CMK (cell line): ENCODE measurements around the genes FILIP1, TPBG and SNAP91.

- RRBS = 23% methylated on average over 4 of the region's 12 CpGs
Observed at GRCh38 chr6:75493200-75494281, at the start of gene FILIP1. TSS of gene FILIP1 (minus strand) at chr6:75493800.

GRCh38 chr6:75623508-75624052 is 21.9 kb downstream of the SENP6 start:
- RRBS = no CpG with 5 or more reads among the region's 1 CpG

GRCh38 chr6:75642493-75643598 is 41.2 kb downstream of the SENP6 start:
- RRBS = no CpG with 5 or more reads among the region's 6 CpGs

DNA sequence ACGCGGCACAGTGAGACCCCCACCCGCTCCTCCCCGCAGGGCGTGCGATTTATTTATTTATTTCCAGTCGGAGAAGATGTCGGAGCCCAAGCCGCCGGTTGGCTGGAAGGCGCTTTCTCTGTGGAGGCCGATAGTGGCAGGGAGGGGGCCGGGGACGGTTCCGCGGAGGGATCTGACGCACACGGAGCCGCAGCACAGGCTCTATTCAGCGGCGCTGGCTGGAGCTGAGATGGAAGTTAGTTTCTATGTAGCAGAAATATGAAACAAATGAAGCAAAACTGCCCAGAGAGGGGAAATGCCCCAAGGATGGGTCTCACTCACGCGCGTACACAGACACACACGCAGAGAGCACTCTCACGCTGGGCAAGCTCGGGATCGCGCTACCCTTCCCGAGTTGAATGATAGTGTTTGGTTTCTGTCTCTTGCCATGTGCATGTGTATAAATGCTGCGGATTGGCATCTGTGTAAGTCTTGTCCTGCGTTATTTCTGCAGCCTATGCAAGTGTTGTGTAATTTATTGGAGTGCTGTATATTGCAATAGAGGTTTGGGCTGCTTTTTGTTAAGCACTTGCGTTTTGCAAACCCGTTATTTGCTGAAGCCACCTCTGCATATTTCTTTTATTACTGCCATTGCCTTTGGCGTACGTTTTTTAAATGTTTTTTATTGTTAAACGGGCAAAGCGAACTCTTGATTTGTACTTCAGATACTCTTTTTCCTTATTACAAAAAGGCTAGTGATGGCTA is 525 bp upstream of the PHIP start:
- RRBS = 2% methylated on average over 4 of the region's 38 CpGs

- RRBS = no CpG with 5 or more reads among the region's 9 CpGs
Observed at GRCh38 chr6:79312944-79313652, 224.1 kb downstream of the LCA5 start.

DNA sequence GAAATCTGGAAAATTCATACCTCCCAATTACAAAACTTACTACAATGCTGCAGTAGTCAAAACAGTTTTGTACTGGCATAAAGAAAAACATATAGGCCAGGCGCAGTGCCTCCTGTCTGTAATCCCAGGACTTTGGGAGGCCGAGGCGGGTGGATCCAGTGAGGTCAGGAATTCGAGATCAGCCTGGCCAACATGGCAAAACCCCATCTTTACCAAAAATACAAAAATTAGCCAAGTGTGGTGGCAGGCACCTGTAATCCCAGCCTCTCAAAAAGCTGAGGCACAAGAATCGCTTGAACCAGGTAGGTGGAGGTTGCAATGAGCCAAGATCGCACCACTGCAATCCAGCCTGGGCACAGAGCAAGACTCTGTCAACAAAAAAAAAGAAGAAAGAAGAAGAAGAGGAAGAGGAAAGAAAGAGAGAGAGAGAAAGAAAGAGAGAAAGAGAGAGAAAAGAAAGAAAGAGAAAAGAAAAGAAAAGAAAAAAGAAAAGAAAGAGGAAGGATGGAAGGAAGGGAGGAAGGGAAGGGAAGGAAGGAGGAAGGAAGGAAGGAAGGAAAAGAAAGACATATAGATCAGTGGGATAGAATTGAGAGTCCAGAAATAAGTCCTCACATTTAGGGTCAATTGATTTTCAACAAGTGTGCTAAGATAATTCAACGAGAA is 34.1 kb upstream of the SH3BGRL2 start:
- RRBS = no CpG with 5 or more reads among the region's 7 CpGs

GRCh38 chr6:80163508-80164364 is 57.3 kb downstream of the BCKDHB start:
- RRBS = no CpG with 5 or more reads among the region's 4 CpGs

DNA sequence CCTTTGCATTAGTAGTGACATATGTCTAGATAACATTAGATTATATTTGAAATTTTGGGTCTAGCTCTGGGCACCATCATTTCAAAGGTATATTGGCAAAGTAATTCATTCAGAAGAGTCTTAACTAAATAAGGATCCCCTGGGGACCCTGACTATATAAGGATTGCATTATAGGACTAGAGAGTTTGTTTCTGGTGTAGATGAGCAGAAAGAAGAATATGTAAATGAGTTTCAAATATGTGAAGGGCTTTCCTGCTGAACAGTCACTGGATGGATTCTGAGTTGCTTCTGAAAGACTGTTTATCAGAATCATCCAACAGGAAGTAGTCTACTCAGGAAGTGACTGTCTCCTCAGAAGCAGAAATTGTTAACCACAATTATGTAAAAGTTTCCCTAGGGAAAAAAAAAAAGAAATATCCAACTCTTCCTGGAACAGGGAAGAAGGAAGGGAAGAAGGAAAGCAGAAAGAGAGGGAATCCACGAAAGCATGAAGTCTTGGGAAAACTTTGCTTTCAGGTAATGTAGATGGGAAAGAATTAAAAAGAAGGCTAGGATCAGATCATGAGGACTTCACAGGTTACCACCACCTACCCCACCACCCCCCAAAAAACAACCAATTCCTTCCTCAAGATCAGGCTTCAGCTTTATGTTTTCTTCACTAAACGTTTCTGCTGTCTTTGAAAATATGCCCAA is 138.9 kb downstream of the TENT5A start:
- RRBS = no CpG with 5 or more reads among the region's 2 CpGs

DNA sequence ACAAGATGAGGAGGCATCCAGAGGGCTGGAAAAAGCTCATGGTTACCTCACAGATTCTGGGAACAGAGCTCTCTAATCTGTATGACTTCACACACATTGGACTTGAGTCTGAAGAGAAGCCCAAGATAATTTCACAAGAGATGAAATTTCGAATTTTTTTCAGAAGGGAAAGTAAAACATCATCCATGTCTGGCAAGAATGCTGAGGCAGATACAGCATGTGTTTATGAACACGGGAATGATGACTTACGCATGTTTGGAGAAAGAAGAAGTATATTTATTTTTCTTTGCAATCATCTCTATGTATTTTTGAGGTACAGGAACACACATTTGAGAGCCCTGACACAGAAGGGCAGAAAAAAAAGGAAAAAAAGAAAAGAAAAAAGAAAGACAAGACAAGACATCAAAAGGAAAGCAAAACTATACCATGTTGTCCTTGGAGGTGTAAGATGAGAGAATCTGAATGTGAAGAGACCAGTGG is 141.9 kb upstream of the TENT5A start:
- RRBS = no CpG with 5 or more reads among the region's 3 CpGs

DNA sequence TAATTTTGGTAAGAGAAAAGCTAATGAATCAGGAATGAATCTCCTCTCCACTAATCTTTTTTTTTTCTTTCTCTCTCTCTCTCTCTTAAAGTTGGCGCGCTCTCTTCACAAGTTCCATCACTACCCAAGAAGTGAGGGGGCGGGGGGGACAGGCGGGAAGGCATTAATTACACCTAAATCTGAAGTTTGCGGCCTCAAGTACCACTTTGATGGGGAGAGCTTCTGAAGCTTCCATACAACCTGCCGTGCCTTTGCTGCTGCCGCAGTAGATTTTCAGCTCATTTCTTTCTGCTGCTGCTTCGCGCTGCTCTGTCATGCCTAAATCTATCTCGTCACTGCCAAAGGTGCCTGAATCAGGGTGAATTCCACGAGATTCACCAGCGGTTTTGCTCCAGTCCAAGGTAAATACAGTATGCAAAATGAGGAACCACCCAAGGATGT is 458 bp upstream of the TPBG start:
- RRBS = no CpG with 5 or more reads among the region's 12 CpGs

DNA sequence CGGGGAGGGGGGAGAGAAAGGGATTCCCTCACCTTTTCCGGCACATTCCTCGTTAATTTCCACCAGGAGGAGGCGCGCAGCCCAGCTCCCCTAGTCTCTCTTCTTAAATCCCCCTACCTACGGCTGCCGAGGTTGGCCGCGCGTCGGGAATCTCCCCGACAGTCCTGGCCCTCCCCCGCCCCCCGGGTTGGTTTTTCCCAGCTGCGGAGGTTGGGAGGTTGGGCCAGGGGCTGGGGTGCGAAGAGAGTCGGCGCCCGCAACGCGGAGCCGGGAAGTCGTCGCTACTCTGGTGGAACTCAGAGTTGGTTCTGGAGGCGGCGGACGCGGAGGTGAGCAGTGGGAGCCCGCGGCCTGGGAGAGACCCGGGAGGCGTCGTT is at the start of gene TPBG:
Gene TPBG, plus strand, starts transcription at position 238 of the 377 bp plus-strand sequence.
- RRBS = 79% methylated on average over 14 of the region's 33 CpGs

- RRBS = 93% methylated on average over 3 of the region's 55 CpGs
Observed at GRCh38 chr6:83708559-83709001, 321 bp downstream of the SNAP91 start.

DNA sequence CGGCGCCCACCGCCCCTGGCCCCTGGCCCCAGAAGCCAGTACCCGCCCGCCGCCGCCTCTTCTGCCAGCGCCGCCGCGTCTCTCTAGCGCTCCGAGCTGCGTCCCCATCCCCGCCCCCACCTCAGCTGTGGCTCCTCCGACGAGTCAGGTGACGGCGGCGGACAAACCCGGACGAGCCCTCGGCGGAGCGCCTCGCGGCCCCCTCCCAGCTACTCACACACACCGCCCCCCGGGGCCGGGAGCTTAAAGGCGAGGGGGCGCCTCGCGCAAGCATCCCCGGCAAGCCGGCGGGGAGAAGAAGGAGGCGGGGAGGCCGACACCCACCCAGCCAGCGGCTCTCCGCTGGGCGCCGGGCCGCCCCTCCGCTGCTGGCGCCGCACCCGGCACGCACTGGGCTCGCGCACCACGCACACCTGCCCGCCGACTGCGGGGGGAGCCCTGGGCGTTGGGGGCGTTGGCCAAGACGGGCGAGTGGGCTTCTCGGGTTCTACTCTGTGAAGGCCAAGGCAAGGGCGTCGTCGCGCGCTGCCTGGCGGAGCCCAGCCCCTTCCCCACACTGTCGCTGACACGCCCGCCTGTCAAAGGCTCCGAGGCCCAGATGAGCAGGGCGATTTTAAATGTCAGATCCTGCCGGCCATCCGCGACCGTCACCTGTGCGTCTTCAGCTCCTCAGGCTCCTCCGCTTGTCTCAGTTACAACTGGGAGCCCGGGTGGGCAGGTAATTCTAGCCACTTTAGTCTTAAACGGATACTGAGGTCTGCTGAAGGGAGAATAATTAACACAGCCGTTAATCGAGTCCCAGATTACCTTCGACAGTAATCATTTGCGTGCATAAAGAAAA is at the start of gene SNAP91:
Gene SNAP91, minus strand, starts transcription at position 100 of the 841 bp plus-strand sequence.
- RRBS = 78% methylated on average over 26 of the region's 83 CpGs

- RRBS = no CpG with 5 or more reads among the region's 5 CpGs
Observed at GRCh38 chr6:83943559-83944201, 84.2 kb downstream of the CYB5R4 start.

DNA sequence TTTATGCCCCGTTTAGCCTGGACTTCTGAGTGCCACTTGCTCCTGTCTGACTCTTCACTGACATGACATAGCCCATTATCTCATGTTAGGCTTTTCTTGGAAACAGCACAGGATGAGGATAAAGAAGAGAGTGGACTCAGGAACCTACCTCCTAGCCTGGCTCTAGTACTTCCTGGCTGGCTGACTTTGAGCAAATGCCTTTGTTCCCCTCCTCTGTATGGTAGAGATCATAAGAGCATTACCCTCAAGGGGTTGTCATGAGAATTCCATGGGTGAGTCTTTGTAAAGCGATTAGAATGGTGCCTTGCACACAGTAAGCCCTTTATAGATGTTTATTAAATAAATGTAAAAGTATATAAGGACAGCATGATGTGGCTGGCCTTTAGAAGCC is 40.5 kb upstream of the MRAP2 start:
- RRBS = no CpG with 5 or more reads among the region's 2 CpGs

- RRBS = no CpG with 5 or more reads among the region's 2 CpGs
Observed at GRCh38 chr6:84163024-84163615, 64.3 kb downstream of the CEP162 start.

GRCh38 chr6:84269733-84270612 is 42.5 kb upstream of the CEP162 start:
- RRBS = no CpG with 5 or more reads among the region's 5 CpGs

- RRBS = no CpG with 5 or more reads among the region's 6 CpGs
Observed at GRCh38 chr6:85449776-85449816, 287 bp upstream of the NT5E start.

GRCh38 chr6:85636542-85637572 is 5.8 kb downstream of the SYNCRIP start:
- RRBS = no CpG with 5 or more reads among the region's 7 CpGs